Metastatic Pancreatic Carcinoma in the Ovary (tissue), 1 donor: ENCODE results near the gene SPATS2L.

DNA sequence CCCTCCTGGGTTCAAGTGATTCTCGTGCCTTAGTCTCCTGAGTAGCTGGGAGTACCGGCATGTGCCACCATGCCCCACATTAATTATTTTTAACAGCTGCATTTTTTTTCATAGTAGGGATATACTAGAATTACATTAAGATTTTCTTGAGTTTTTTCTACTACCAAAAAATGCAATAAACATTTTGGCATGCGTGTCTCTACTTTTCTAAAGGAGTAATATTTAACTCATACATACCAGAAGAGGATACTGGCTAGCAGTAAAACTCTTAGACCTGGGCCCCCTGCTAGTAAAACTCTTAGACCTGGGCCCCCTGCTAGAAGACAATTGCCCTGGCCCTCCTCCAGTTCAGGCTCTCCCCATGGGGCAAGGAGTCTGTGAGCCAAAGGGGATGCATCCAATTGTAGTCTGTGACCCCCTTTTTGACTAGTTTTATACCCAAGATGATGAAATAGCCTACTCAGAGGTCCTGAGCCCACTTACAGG is 45.0 kb upstream of the PGAP1 start:
- PRO-cap: no peak

GRCh38 chr2:197005562-197005846 is 79.0 kb upstream of the PGAP1 start:
- PRO-cap: bidirectional peak, plus-strand start at chr2:197005976, minus-strand start at chr2:197005739

DNA sequence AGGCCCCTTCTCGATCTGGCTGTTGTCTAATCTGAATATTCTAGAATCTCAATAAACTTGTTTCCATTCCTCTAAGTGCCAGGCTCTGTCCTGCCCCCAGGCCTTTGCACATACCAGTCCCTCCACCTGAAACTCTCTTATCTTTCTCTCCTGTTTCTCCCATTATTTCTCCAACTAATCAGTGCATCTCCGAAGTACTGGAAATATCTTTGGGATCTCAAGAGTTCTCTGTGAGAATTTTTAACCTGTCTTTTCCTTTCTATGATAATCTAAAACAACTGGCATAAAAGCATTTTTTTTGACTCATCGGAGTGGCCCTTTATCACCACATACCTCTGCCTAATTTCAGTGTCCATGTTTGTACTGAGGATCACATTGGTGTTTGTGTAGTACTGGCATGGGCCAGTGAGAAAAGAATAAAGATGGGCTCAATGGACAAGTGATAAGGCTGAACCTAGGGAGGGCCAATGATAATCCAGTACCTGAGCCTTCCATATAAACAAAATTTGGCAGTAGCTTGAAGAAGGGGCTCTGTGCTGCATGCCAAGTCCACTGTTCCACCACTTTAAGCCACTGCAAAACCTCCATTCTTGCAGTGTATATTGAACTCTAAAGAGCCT is 168.5 kb upstream of the PGAP1 start:
- PRO-cap: no peak

GRCh38 chr2:197208912-197209752 is 101.4 kb downstream of the ANKRD44 start:
- PRO-cap: no peak

DNA sequence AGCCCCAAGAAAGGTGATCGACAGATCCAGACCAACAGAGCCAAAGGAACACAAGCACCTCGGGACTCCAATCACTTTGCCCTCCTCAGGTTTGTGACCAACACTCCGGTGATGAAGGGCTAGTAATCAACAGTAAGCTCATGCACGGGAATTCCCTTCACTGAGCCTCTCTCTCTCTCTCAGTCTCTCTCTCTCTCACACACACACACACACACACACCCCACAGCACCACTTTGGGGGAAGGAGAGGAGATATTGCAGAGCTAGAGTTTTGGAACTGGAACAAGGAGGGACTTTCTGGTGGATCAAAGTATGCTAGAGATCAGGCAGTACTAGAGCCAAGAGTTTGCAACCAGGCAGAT is 98.7 kb downstream of the ANKRD44 start:
- PRO-cap: no peak

DNA sequence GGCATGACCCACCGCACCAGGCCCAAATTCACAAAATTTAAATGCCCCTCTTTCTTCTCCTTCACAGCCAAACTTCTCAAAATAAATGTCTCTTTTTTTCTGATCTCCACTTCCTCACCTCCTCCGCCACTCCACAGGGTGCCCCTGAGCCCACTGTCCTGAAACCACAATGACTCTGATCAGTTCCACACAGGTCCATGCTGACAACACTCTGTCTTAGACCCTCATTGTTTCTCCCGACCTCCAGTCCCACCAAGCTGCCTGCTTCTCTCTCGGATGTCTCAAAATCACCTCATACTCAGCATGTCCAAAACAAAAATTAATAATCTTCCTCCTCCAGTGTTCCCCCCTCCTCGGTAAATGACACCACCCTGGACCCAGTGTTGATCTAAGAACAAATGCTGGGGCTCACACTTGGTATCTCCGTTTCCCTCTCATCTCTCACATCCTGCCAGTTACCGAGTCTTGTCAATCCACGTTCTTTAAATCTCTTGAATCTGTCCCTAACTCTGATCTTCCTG is 12.2 kb upstream of the ANKRD44 start:
- PRO-cap: no peak

GRCh38 chr2:197514715-197515091 is 1.2 kb upstream of the MOB4 start:
- PRO-cap: no peak

DNA sequence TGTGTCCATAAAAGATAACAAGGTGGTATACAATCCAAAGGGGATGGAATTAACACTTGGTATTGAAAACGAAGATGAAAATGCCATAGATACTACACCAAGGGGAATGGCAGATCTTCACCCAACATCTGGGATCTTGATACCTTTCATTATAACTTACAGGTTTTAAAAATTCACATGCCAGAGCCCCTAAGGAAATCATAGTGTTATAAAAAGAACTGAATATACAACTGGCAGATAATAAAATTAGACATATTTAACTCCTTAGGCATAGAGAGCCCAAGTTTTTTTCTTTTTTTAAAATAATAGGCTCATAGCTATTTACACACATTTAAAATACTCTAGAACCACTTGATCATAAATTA is 53.2 kb downstream of the MOB4 start:
- PRO-cap: no peak

- PRO-cap: no peak
Observed at GRCh38 chr2:197599351-197599658, 76.1 kb downstream of the RFTN2 start.

- PRO-cap: no peak
Observed at GRCh38 chr2:197704172-197704604, 981 bp upstream of the MARS2 start.

DNA sequence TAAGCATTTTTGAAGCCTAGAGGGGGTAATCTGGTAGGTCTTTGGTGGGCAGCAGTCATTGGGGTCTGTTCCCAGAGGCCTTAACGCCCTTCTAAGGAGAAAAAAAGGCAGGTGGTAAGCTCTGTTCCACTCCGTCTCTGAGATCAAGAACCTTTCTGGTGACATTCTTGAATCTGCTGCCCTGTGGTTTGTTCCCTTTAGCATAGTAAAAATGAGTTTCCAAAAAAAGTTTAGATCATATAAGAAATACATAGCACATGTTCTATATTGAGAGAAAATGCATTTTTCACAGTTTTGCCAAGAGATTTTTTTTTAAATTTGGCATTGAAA is 3.0 kb downstream of the PLCL1 start:
- PRO-cap: no peak

GRCh38 chr2:197809926-197810437 is 5.6 kb downstream of the PLCL1 start:
- PRO-cap: no peak

GRCh38 chr2:198146449-198147287 is 342.3 kb downstream of the PLCL1 start:
- PRO-cap: no peak

- PRO-cap: no peak
Observed at GRCh38 chr2:198706788-198707245, 750.9 kb downstream of the SATB2 start.

DNA sequence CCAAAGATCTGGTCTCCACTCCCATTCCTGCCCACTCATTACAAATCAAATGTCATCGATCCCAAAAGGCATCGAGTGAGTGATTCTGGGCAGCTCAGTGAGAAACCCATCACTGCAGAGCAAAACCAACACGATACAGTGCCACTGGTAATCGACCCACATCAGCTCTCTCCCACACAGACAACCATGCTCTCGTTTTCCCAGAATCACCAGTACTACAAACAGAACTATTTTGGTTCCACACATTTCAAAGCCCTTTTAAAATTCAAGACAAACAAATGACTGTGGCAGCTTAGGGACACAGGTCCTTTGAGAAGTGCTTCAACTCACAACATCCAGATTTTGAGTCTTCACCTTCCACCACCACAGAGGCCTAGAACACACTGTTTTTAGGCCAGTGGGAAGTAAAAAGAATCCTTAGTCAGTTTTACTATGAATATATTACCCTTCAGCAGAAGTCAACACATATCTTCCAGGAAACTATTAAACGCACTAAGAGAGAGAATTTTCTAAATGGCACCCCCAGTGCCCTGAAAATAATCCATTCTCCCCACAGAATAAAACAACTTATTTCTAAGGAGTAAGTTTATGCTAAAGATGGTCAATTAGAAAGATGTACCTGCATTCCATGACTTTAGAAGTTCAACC is 38.8 kb downstream of the SATB2 start:
- PRO-cap: no peak

DNA sequence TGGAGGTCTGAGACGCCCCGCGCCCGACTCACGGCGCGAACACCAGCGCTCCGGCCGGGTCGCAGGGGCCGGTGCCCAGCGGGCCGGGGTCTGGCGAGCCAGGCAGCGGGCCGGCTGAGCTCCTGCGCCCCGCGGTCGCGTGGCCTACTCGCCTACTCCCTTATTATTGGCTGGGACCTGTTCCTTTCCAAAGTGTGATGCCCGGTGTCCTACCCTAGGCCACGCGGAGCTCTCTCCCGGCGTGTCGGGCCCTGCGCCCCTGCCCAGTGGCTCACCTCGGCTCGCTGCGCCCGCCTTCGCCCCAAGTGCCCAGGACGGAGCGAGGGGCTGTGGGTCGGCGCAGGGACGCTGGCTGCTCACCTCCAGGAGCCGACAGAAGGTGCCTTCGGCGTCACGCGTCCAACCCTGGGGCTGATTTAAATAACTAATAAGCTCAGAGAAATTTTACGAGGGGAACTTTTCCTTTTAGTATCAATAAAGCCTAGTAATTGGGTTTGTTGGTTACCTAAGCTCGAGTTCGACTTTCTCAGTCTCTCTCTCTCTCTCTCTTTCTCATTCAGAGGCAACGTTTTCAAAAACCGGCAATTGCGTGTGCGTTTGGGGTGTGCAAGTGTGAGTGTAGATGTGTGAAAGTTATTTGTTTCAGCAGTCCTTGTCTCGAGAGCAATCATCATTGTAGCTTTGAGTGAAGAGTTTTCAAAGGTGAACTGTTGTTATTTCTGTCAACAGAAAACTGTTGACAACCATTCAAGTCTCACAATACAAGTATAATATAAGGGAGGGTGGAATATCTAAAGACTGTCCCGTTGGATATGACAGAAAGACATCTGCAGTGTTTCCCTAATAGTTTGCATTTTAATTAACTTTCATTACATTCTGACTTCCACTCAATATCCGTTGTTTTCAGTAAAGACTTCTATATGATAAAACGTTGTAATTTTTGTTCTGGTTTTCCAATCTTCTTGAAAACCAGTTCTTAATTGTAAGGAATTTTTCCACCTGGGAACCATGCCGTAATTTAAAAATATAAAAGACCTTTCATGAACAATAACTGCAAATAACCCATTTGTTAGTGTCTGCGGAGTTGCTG is 7.2 kb upstream of the SATB2 start:
- PRO-cap: no peak

DNA sequence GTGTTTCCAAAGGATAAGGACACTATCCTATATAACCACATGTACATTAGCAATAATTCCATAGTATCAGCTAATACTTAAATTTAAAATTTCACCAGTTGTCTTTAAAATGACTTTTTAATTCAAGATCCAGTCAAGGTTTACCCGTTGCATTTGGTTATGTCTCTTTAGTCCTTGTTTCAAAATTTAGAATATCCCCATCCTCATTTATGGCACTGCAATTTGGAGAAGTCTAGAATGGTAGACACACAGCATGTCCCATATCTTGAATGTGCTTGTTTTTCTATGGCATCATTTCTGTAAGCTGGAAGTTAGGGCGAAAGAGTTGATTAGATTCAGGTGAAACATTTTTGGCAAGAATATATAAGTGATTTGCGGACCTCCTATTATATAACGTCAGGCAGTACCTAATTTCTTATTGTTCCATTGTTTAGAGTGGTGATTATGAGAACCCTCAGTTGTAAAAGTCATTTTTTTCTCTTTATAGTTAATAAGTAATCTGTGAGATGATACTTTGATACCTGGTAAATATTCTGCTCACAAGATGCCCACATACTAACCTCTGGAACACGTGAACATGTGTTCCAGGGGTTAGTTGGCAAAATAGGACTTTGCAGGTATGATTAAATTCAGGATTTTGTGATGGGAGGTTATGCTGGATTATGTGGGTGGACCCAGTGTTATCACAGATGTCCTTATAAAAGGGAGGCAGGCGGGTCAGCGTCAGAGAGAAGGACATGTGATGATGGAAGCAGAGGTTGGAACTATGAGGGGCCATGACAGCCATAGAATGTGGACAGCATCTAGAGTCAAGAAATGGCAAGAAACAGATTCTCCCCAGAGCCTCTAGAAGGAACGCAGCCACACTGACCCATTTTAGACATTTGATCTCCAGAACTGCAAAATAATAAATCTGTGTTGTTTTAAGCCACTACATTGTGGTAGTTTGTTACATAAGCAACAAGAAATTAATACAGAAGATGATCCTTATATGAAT is 16.7 kb downstream of the MAIP1 start:
- PRO-cap: no peak

DNA sequence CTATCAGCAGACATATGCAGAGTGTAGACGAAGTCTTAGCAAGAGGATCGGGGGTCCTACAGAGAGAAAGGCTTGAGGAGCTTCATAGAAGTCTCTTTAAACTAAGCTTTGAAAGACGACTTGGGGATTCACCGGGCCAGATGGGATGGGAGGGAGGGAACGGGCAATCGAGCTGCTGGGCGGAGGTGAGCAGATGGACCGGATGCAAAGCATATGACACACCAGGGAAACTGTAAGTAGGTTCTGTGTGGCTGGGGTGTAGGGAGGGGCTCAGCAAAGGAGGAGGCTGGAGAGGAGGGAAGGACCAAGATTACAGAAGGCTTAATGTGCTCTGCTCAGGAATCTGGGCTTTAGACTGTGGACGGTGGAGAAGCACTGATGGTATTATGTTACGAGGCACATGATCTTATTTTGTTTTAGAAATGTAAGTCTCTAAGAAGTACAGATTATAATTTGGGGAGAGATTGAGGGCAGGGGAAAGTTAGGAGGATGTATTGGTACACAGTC is 131.5 kb downstream of the MAIP1 start:
- PRO-cap: no peak

DNA sequence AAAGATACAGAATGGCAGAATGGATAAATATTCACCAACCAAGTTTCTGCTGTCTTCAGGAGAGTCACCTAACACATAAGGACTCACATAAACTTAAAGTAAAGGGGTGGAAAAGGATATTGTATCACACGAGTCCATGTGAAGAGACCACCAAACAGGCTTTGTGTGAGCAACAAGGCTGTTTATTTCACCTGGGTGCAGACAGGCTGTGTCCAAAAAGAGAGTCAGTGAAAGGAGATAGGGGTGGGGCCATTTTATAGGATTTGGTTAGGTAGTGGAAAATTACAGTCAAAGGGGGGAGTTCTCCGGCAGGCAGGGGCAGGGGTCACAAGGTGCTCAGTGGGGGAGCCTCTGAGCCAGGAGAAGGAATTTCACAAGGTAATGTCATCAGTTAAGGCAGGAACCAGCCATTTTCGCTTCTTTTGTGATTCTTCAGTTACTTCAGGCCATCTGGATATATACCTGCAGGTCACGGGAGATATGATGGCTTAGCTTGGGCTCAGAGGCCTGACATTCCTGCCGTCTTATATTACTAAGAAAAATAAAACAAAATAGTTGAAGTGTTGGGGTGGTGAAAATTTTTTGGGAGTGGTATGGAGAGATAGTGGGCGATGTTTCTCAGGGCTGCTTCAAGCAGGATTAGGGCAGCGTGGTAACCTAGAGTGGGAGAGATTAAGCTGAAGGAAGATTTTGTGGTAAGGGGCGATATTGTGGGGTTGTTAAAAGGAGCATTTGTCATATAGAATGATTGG is 104.6 kb upstream of the SPATS2L start:
- PRO-cap: no peak

DNA sequence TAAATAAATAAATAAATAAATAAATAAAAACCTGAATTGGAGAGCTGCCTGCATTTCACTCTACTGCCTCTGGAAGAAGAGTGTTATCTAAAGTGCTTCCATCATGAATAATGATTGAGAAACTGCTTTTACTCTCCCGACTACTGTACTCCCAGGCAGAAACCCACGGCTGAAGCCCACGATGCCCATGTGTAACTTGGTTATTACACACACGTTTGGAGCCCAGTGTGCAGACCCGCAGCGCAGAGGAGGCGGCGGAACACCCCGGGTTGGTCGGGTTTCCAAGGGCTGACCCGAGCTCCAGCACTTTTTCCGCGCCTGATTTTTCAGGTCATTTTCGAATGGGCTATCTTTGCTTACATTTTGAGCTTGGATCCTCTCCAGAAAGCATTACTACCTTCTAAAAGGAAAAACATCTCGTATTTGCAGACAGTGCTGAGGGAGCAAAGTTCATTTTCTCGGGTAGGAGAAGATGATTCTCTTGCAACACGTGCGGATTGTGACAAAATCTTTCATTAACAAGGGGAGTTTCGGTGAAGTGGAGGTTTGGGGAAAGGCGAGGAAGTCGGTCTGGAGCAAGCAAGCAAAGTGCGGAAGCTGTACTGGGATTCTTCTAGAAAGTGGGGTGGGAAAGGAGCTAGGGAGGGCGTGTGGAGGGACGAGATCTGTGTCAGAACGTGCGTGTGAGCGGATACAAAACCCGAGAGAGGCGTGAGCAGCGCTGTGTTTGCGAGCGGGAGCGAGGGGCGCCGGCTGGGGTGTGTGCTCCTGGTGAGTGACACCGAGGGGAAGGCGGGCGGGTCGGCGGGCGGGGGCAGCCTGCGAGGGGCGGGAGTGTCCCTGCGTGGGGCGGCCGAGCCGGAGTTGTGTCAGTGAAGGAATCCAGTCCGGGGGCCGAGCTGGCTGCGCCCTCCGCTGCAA is at the start of gene SPATS2L:
Gene SPATS2L (plus strand): TSS at position 863 of the 921 bp plus-strand sequence.
- PRO-cap: bidirectional peak, plus-strand start at position 724 of the sequence, minus-strand start at position 590 of the sequence; bidirectional peak, plus-strand start at position 872 of the sequence, minus-strand start at position 764 of the sequence